Mesenteric fat pad (tissue), 1 donor: Measurements from ENCODE around the genes IQSEC1 and HDAC11.

DNA sequence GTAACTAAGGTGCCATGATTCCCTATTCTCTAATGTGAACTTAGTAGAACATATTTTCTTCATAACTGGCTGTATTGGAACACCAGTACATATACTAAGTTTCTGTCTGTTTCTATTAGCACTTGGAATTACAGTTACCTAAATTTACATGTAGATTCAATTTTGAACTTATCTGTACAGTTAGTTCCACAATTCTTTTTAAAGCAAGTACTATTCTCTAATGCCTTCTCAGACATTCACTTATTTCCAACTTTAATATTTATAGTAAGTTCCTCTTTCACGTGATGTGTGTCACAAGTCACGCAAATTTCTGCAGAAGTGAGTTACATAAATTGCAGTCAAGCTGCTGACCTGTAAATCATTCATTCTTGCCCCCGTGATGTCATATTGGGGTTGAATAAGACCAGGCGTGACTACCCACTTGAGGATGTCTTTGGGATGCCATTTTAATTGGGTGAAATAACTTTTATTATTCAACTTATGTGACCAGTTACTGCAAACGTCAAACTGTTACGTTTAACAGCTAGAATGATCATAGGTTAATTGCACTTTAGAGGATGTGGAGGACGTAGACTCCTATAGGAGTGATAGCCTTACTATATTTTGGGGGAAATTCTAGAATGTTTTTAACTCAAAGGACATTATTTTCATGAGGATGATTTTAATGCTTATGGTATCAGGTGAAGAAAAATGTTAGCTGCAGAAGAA, 15.1 kb downstream of the PPARG start:
- PRO-cap, result no peak

DNA sequence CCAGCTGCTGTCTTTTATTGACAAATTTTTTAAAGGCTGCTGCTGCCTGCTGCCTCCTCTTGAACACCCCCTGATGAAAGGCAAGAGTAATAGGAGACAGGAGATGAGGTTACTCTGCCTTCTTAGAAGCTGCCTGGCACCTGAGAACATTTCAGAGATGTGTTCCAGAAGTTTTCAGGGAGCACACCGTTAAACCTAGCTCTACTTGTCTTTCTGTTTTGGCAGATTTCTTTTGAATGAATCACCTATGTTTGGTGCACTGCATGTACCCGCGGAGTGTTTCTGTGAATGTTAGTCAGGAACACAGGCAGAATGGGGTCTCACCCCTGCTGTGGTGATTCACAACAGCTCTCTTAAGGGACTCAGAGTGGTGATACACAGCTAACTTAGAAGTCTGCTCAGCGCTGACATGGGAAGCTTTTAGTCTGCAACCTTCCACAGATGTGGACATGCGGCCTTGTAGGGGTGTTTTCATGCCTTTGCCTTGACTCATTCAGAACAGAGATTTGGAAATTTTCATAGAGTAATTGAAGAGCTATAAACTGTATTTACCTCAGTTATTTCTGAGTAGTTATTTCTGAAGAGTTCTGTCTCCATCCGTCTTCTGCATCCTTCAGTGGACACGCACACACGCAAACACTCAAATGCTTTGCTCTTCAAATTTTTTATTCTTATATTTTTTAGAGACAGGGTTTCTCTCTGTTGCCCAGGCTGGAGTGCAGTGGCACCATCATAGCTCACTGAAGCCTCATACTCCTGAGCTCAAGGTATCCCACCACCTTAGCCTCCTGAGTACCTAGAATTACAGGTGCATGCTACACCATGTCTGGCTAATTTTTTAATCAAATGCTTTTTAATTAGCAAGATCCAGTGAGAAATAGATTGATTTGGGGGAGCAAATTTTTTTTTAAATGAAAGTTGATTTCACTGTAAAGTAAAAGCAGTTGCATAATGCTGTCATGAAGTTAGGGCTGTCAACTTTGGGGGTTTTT, 24.2 kb downstream of the TSEN2 start:
- PRO-cap, result no peak

DNA sequence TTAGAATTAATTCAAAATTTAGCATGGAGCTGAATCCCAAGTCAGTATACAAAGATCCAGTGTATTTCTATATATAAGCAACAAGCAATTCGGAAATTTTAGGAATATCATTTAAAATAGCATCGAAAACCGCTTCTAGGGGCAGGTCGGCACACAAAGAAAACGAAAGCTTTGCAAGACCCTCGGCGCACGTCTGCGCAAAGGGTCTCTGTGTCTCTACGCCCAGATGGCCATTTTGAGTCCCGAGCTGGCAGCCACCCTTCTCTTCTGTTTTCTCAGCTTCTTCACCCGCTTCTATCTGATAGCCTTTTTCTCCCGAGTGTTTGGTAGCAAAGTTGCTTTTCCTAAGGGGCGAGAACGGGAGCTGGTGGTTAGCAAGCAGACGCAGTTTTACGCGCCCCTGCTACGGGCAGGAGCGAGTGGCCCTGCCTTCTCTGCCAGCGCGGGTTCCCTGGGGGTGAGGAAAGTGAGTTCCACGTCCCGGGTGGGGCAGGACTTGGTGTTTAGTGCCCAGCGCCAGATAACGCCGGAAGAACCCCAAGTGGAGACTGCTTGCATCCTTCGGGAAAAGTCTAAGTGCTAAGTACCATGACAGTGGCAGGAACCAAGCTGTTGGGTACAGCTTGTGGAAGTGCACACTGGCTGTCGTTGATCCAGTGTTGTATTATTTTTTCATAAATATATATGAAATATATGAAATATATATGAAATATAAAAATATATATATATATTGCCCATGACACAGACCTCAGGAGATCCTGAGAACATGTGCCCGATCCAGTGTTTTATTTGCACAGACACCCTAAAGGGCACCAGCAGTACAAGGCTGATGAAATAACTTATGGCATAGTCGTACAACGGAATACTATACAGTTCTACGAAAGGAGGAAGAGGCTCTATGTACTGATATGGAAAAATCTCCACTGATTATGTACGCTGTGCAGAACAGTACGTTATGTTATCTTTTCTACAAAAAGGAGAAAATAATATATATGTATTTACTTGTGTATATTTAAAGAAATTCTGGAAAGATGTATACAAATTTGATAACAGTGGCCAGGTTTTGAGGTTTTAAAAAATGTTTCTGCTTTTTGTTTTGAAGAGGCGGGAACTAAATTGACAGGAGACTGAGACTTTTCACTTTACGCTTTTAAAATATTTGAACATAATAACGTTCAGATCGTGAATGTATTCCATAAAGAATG, 2.7 kb upstream of the MKRN2 start:
- PRO-cap, result no peak

DNA sequence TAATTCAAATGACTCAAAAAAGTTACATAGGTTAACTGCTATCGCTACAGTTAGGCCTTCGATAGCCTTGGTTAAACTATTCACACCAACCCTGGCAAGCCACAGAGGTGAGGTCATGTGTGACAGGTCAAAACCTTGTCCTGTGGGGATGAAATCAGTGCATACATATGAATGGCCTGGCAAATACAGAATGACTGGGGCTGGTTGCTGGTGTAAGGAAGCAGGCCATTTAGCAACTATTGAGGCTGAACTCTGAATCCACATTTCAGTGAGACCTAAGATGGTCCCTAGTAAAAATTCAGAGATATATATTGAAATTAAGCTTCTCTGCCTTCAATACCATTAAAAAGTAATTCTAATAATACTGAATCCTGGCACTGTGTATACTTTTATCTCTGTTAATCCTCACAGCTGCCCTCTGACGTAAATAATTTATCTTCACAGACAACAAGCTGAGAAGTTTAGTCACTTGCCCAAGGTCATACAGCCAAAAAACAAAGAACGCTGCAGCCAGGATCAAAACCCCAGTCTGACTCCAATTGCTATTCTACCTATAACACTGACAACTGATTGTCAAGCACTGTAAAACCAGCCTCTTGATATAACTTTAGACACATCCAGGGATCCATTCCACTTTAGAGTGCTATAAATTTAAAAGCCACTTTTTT, 35.3 kb downstream of the MKRN2 start:
- PRO-cap, result no peak

- PRO-cap, result no peak
Observed at GRCh38 chr3:12782392-12782914, 14.0 kb upstream of the CAND2 start.

- PRO-cap, result no peak
Observed at GRCh38 chr3:12825524-12825986, 15.8 kb downstream of the RPL32 start.

DNA sequence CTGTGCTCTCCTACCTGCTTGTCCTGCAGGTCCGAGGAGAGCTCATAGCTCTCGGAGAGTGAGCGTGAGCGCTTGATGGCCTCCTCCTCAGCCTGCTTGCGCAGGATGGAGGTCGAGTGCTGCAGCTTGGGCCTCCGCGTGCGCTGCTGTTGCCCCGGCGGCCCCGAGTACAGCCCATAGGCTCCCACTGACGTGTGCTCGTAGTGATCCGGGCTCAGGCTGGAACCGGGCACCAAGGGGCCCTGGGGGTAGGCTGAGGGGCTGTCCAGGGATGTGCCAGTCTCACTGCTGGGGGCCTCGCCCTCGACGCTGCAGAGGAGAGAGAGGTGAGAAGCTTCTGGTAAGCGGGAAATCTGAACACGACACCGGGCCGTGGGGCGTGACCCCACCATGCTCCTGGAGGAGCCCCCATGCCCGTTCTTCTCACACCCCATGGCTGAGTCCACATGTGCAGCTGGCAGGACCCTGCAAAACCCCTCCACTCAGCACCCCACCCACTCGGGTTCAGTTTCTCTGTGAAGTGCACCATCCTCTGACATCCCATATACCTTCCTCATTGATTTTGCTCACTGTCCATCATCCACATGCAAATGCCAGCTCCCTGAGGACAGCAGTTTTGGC, 100.3 kb upstream of the RPL32 start:
- PRO-cap, result no peak

DNA sequence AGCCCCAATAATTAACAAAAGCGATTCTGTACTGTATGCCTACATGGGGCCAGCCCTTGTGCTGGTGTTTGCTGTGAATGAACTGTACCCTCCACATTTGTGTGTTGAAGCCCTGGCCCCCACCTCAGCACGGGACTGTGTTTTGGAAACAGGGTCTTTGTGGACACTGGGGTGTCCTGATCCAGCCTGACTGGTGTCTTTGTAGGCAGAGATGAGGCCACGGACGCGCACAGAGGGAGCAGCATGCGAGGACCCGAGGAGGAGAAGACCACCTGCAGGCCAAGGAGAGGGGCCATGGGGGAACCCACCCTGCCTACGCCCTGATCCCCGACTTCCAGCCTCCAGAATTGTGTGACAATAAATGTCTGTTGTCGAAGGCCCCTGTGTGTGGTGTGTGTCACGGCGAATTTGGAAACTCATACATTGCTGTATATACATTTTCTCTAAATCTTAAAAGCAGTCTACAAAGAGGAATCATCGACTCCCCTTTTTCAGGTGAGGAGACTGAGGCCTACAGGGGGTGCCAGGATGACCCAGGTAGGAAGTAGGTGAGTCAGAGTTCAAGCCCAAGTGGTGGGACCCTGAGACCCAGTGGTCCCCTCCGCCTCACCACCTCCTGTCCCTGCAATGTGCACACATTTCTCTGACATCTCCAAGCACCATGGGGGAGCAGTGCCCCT, 101.4 kb upstream of the RPL32 start:
- PRO-cap, result no peak

DNA sequence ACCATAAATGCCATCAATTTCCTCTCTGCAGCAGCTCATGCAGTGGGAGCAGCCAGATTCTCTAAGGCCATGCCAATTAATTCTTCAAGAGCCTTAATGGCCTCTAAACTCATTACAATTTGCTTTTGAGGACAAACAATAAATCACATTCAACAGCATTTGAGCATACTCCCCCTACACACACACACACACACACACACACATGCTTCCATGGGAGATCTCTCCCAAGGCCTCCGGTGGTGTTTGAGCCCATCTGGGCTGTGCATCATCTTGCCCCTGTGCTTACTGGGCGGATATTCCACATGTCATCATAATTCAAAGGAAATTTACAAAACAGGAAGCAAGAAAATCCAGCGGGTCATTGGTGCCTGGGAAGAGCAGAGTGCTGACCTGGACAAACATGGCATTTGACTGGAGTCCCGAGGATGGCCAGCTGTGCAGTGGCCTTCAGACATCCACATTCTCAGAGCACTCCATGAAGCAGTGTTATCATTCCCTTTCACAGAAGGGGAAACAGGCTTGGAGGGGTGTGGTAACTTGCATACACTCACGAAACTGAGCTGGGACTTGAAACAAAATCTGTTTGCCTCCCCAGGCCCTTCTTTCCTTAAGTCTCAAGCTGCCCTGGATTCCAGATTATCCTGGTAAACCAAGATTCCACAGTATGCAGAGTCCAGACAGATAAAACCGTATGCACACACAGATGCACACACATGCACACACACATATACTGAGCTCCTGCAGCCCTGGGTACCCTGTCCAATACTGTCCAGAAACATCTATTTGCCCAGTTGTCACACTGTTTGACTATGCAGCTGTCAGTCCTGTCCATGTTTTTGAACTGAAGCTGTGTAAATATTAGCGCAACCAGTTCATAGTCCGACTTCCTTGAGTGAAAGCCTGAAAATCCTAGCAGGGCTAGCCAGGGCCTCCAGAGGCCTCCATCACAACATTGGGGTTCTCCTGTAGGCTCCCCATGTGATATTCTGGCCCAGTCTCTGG, 108.8 kb downstream of the IQSEC1 start:
- PRO-cap, result no peak

GRCh38 chr3:12992404-12992983, 80.7 kb downstream of the IQSEC1 start:
- PRO-cap, result no peak

DNA sequence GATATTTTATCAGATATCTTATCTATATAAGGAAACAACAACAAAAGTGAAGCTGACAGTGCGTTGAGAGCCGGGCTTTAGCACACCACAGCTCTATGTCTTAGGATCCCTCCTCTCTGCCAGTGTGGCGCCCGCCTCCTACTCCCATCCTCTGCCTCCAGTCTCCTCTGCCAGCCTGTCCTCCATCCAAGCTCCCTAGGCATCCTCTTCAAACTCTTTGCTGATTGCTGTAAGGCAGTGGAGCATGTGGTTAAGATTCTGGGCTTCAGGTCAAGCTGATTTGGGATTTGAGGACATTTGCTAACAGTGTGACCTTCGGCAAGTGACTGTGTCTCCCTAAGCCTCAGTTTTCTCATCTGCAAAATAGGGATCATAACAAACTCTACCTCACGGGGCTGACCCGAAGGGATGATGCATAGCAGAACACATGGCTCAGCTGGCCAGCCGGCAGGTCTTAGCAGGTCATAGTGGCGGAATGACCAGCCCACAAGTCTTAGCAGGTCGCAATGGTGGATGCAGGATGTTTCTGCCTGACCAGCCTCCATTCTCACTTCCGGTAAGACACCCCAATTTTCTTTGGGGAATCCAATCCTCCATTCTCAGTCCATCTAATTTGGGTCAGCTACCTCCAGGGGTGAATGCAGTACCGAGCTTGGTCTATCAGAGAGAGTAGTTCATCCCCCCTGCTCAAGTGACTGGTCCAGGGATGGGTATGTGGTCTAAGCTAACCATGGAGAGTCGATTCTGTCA, 63.3 kb downstream of the IQSEC1 start:
- PRO-cap, result no peak

- PRO-cap, result no peak
Observed at GRCh38 chr3:13015151-13015837, 57.9 kb downstream of the IQSEC1 start.

- PRO-cap, result no peak
Observed at GRCh38 chr3:13042142-13042772, 31.0 kb downstream of the IQSEC1 start.

DNA sequence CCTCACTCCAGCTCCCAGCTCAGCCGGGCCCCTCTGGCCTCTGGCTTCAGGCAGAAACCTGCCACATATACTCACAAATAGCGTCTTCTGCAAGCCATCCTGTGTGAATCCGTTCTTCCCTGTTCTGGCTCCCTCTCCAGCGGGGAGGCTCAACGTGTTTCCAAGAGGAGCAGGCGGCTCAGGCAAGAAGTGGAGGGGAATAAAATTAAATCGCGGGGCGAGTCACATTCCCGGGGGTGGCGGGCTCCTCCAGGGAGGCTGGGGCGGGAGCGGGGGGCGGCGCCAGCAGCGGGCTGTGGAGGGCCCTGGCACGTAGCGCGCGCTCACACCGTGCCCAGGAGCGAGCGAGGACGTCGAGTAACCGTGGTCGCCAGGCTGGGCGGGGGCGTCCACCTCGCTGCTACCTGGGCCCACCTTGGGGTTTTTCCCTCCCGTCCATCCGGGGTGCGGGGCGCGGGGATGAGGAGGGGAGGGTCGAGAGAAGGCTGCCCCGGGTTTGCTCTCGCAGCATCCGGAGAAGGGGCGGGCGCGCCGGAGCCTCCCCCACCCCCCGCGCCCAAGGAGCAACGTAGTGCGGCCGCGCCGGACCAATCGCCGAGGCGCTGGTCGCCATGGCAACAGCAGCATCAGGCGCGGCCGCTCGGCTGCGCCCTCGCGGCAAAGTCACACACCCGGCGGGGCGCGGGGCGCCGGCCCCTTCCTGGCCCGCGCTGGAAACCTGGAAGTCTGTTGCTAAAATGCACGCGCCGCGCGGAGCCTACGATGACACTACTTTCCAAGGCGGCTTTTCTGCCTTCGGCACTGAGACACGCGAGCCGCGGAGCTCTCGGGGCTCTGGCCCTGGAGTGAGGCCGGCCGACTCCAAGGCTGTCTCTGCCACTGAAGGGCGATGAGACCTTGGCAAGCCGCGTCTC, at the start of gene IQSEC1:
Gene IQSEC1, minus strand, starts transcription at position 513 of the 914 bp plus-strand sequence.
- PRO-cap, result no peak

GRCh38 chr3:13416289-13416649, 3.9 kb downstream of the NUP210 start:
- PRO-cap, result no peak

GRCh38 chr3:13479599-13480529, at the start of gene HDAC11:
Gene HDAC11, plus strand, starts transcription at chr3:13480306.
- PRO-cap, result no peak

DNA sequence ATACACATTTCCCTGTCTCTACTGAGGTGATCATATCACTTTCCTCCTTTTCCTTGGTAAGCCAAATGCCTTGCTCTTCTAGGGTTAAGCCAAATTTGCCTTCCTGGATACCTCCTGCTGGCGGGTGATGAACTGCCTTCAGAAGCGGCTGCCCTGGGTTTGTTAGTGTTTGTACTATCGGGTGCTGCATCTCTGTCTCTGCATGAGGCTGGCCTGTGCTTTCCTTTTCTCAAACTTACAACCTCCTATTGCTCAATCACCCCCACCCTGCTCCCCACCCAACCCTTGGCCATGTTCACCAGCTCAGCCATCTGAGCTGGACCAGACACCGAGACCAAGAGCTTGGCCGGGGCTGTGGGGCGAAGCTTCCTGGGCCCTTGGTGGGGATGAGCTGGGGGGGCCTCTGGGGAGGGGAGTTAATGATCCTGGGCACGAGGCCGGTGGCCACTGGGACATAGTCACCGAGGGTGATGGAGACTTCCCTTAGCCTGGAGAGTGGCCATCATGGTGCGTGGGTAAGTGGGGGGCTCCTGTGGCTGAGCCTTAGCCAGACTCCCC, 16.8 kb upstream of the FBLN2 start:
- PRO-cap, result no peak

DNA sequence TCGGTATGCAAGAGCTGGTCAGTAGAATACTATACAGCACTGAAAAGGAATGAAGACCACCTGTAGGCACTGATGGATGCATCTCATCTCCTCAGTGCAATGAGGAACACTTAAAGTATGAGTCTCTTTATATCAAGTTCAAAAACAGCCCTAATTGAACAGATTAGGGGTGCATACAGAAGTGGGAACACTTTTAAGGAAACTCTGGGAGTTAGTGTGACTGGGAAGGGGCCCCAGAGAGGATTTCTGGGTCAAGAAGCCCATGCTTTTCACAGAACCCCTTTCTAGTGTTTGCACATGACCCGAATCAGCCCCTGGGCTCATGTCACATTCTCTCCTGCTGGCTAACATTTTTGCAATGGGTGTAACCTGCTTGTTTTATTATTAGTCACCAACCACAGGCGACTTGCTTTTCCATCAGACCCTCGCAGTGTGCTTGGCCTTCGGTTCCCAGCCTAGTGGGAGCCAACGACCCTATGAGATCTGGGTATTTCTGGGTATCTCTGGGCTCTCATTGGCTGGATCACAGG, 11.2 kb upstream of the FBLN2 start:
- PRO-cap, result no peak

DNA sequence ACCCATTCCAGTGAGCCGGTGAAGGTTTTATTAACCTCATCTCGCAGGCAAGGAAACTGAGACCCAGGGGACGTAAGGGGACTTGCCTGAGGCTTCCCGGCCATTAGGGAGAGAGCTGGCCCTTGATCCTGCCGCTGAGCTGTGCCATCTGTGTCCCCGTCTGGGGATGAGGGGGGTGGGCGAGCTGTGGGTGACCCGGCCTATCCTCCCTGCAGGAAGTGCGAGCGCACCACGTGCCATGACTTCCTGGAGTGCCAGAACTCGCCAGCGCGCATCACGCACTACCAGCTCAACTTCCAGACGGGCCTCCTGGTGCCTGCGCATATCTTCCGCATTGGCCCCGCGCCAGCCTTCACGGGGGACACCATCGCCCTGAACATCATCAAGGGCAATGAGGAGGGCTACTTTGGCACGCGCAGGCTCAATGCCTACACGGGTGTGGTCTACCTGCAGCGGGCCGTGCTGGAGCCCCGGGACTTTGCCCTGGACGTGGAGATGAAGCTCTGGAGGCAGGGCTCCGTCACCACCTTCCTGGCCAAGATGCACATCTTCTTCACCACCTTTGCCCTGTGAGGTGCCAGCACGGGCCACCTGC, 88.5 kb downstream of the FBLN2 start:
- PRO-cap, result no peak

DNA sequence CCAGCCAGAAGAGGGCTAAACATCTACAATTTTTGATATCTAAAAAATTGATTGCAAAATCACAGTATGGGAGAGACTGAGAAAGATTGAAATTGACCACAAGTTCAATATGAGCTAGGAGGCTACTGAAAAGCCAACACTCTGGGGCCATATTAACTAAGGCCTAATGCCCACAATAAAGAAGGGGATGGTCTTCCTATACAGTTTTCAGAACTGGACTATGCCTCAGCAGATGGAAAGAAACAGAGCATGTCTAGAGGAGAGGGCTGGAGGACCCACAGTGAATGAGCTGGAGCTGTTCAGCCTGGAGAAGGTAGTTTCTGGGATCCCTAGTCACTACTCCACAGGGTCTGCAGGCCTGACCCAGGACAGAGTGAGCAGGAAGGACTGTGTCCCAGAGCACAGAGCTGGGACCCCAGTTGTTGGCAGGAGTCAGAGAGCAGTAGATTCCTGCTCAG, 53.1 kb downstream of the WNT7A start:
- PRO-cap, result no peak